Testis (tissue), 5 donors: Measurements from ENCODE around the genes UPK1A, LIN37, PRODH2, KIRREL2 and THAP8.

GRCh38 chr19:35109399-35110068 lies 6.1 kb upstream of the FXYD3 start:
- PRO-cap, 3 experiments, result no peak in any of the 3 experiments
- RAMPAGE, long total RNA, 2 experiments, result no peak in any of the 2 experiments
- RRBS, result 71% methylated on average over 4 of the region's 22 CpGs

DNA sequence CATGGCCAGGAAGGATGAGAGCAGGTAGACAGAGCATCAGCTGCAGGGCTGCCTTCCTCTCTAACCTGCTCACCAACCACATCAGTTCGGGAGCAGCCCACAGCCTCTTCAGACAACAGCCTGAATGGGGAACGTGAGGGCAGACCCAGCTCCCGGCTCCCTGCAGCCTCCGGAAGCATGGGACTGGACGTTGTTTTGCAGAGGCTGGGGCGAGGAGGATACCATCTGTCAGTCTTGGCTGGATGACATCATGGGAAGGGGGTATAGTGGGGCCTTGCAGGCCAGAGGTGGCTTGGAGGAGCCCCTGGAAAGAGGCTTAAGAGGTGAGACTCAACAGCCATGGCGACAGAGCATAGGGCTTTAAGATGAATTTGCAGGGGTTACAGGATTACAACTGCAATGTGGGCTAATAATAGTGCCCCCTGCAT lies 1.4 kb downstream of the FXYD3 start:
- PRO-cap, 3 experiments, result no peak in any of the 3 experiments
- RAMPAGE, long total RNA, 2 experiments, result no peak in any of the 2 experiments
- RRBS, result no CpG with 5 or more reads among the region's 7 CpGs

GRCh38 chr19:35135628-35136088 lies 799 bp upstream of the LGI4 start:
- PRO-cap, 3 experiments, result no peak in any of the 3 experiments
- RAMPAGE, long total RNA, 2 experiments, result no peak in any of the 2 experiments
- RRBS, result no CpG with 5 or more reads among the region's 4 CpGs

- PRO-cap, 3 experiments, result peak in 3 of 3 experiments; most common plus-strand start chr19:35268578 (in 2); most common minus-strand start chr19:35268423 (in 1)
- RAMPAGE, long total RNA, 2 experiments, result no peak in any of the 2 experiments
- RRBS, result under 1% methylated on average over 17 of the region's 76 CpGs
These were observed 417 bp upstream of the USF2 start for GRCh38 chr19:35268318-35268771.

DNA sequence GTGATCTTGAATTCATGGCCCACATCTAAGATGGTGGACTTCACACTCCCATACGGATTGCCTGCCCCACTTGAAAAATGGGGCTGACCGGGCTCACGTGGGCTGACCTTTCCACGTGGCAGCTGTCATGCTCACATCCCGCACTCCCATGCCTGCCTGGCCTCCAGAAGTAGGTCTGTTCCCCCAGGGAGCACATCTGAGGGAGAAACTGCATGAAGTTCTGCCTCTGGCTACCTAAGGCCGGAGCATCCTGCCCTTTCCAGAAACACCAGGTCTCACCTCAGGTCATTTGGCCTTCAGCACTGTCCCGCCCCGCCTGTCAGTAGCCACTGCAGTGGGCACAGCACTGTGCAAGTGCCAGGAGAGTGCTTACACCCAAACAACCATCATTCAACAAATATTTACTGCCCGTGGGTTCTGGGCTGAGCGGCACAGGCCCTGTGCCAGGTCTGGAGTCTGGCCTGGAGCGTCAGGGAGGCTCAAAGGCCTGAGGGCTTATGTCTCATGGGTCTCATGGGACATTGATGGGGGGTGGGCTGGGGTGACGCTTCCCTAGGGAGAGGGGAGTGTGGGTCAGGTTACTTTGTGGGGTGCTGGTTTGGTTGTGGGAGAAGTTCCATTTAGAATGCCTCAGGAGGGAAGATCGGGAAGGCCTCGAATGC lies 2.7 kb downstream of the USF2 start:
- PRO-cap, 3 experiments, result no peak in any of the 3 experiments
- RAMPAGE, long total RNA, 2 experiments, result no peak in any of the 2 experiments
- RRBS, result 96% methylated on average over 1 of the region's 14 CpGs

DNA sequence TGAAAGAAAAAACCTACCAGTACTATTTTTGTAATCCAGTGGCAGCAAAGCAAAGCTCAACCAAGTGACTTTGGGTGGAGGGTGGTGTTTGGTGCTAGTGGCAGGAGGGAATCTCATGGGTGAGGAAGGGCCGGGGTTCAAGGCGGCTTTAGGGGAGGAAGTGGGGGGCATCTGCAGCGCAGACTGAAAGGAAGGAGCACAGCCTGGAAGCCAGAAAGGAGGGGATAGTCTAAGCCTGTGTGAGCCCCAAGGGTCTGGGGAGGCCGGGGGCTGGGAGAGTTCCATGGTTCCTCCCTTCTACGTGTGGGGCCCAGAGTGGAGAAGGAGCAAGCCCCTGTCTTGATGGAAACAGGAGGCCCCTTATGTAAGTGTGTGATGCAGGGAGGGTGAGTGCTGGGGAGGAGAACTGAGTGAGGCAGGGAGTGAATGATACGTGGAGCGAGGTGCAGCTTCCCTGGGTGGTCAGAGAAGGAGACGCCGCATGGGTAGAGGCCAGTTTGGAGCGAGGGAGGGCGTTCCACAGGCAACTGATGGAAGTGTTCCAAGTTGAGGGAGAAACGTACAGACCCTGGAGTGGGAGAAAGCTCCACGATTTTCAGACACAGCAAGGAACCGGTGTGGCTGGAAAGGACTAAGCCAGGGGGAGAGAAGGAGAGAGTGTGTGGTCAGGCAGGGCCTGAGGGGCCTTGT lies 15.9 kb downstream of the MAG start:
- PRO-cap, 3 experiments, result no peak in any of the 3 experiments
- RAMPAGE, long total RNA, 2 experiments, result no peak in any of the 2 experiments
- RRBS, result 95% methylated on average over 2 of the region's 14 CpGs

GRCh38 chr19:35447471-35447662 lies 690 bp upstream of the FFAR2 start:
- PRO-cap, 3 experiments, result no peak in any of the 3 experiments
- RAMPAGE, long total RNA, 2 experiments, result no peak in any of the 2 experiments
- RRBS, result no CpG with 5 or more reads among the region's 3 CpGs

DNA sequence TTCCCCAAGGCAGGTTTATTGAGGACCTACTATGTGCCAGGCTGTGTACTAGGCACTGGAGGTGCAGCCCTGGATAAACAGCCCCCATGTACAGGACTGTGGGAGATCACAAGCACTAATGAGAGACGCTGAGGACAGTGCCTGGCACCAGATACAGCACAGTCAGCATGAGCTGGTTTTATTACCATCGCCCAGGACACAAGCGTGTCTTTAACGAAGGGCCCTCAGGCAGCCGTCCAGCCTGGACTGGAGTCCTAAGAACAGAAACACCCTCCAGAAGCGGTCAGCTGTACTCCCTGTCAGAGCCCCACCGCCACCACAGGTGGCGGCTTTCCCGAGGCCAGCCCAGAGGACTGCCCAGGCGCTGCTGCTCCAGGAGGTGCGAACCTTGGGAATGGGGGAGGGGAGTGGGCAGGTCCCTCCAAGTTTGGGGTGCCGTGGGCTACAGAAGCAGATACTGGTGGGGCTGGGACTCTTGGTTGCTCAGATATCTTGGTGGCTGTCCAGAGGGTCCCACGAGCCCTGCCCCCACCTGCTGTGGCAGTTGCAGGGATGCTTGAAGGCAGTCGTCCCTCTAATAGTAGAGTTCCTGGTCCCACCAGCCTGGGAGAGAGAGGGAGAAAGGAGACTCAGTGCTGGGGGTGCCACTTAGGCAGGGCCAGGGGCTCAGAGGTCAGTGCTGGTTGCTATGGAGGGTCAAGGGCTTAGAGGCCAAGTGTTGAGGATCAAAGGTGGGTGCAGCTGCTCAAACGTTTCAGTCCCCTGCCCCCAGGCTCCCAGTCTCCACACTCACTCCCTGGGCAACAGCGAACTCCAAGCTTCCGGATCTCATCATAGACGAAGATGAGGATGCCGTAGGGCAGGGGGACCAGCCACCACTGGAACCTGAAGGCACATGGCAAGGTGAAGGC lies 4.9 kb downstream of the TMEM147 start:
- PRO-cap, 3 experiments, result no peak in any of the 3 experiments
- RAMPAGE, long total RNA, 2 experiments, result no peak in any of the 2 experiments
- RRBS, result no CpG with 5 or more reads among the region's 19 CpGs

DNA sequence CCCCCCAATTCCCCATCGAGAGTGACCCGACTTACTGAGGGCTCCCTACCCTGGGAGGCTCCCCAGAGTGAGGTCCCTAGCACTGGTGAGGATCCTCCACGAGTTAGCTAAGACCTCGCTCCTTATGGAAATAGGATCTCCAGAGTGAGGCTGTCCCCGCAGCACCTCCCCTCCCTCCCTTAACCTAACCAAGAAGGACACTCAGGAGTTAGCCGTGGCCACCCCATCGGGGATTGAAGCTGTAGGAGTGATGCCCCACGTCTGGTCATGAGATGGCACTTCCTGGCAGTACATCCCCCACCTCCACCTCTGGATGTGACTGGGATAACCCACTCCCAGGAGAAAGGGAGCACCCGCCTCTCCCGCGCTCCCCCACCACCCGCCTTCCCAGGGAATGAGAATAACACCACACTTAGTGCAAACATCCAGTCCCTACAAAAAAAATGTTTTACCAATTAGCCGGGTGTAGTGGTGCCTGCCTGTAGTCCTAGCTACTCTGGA lies 496 bp downstream of the HAUS5 start:
- PRO-cap, 3 experiments, result no peak in any of the 3 experiments
- RAMPAGE, long total RNA, 2 experiments, result no peak in any of the 2 experiments
- RRBS, result no CpG with 5 or more reads among the region's 13 CpGs

GRCh38 chr19:35666108-35666701 lies at the start of gene UPK1A:
Gene UPK1A (plus strand): TSS chr19:35666517.
- PRO-cap, 3 experiments, result no peak in any of the 3 experiments
- RAMPAGE, long total RNA, 2 experiments, result no peak in any of the 2 experiments
- RRBS, result no CpG with 5 or more reads among the region's 12 CpGs

GRCh38 chr19:35718167-35719184 lies 673 bp downstream of the KMT2B start:
- PRO-cap, 3 experiments, result peak in 2 of 3 experiments; most common plus-strand start chr19:35718442 (in 1); most common minus-strand start chr19:35718443 (in 2)
- RAMPAGE, long total RNA, 2 experiments, result no peak in any of the 2 experiments
- RRBS, result 1% methylated on average over 27 of the region's 73 CpGs

- PRO-cap, 3 experiments, result no peak in any of the 3 experiments
- RAMPAGE, long total RNA, 2 experiments, result no peak in any of the 2 experiments
- RRBS, result 77% methylated on average over 2 of the region's 26 CpGs
These were observed 3.5 kb downstream of the KMT2B start for GRCh38 chr19:35721171-35721867.

DNA sequence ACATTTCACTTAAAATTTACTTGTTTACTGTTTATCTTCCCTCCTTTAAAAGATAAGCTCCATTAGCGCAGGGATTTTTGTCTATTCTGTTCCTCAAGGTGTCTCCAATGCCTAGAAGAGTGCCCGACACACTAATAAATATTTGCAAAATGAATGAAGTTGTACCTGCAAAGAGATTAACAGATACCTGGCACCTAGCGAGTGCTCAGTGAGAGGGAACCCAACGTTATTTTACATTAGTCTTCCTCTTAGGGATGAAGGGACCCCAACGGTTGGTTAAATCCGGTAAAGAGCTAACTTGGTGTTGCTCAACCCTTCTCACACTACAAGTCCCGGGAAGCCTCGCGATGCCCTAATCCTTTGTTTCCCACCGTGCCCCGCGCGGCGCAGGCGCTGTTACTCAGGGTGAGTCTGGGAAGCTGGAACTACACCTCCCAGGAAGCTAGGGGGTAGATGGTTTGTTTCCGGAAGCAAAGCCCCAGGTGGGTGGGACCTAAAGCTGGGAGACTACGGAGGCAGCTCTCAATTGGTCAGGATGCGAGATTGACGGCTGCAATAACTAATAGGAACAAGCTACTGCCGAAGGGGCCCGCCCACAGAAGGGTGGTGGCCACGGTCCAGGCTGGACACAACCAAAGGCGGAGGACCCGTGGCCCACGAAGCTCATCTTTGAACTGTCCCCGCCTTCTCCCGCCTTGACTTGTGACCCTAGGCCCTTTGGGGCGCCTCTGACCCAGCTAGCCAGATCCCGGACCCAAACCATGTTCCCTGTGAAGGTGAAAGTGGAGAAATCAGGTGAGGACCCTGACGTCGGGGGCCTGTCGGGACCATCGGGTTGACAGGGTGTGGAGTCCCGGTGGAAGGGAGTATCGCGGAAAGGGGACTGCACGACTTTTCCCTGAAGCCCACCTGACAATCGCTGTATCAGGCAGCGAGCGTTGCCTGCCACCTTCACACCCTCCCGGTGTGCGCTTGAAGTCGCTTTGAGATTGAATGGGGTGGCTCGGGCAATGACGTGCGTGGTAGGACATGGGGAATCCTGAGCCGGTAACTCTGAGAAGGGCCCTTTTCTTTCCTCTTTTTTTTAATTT lies at the start of gene LIN37:
TSS of gene LIN37 (plus strand) at position 613 of the 1,091 bp plus-strand sequence.
- PRO-cap, 3 experiments, result peak in 3 of 3 experiments; most common plus-strand start position 635 of the sequence (in 3); most common minus-strand start position 325 of the sequence (in 3)
- RAMPAGE, long total RNA, 2 experiments, result start-site peak on the plus strand in 2 of 2 experiments, centred at positions 606 to 617 of the sequence, 120 to 240 reads per replicate; start-site peak on the minus strand in 2 of 2 experiments, centred at positions 332 to 353 of the sequence, 76 to 87 reads per replicate
- RRBS, result 2% methylated on average over 15 of the region's 47 CpGs

GRCh38 chr19:35812691-35813089 lies at the start of gene PRODH2:
Gene PRODH2 (minus strand): TSS chr19:35812845.
- PRO-cap, 3 experiments, result no peak in any of the 3 experiments
- RAMPAGE, long total RNA, 2 experiments, result no peak in any of the 2 experiments
- RRBS, result 80% methylated on average over 1 of the region's 6 CpGs

- PRO-cap, 3 experiments, result no peak in any of the 3 experiments
- RAMPAGE, long total RNA, 2 experiments, result start-site peak on the plus strand in 1 of 2 experiments, at chr19:35856808-35856965 at its widest, 5 reads per replicate
- RRBS, result under 1% methylated on average over 12 of the region's 57 CpGs
These were observed at the start of gene KIRREL2 for GRCh38 chr19:35856592-35857643. Gene KIRREL2 (plus strand): TSS chr19:35856911.

- PRO-cap, 3 experiments, result peak in 1 of 3 experiments; most common minus-strand start chr19:35898513 (in 1)
- RAMPAGE, long total RNA, 2 experiments, result no peak in any of the 2 experiments
- RRBS, result no CpG with 5 or more reads among the region's 5 CpGs
These were observed 4.1 kb upstream of the HCST start for GRCh38 chr19:35898218-35898582.

- PRO-cap, 3 experiments, result no peak in any of the 3 experiments
- RAMPAGE, long total RNA, 2 experiments, result no peak in any of the 2 experiments
- RRBS, result no CpG with 5 or more reads among the region's 11 CpGs
These were observed 967 bp downstream of the LRFN3 start for GRCh38 chr19:35937050-35937632.

DNA sequence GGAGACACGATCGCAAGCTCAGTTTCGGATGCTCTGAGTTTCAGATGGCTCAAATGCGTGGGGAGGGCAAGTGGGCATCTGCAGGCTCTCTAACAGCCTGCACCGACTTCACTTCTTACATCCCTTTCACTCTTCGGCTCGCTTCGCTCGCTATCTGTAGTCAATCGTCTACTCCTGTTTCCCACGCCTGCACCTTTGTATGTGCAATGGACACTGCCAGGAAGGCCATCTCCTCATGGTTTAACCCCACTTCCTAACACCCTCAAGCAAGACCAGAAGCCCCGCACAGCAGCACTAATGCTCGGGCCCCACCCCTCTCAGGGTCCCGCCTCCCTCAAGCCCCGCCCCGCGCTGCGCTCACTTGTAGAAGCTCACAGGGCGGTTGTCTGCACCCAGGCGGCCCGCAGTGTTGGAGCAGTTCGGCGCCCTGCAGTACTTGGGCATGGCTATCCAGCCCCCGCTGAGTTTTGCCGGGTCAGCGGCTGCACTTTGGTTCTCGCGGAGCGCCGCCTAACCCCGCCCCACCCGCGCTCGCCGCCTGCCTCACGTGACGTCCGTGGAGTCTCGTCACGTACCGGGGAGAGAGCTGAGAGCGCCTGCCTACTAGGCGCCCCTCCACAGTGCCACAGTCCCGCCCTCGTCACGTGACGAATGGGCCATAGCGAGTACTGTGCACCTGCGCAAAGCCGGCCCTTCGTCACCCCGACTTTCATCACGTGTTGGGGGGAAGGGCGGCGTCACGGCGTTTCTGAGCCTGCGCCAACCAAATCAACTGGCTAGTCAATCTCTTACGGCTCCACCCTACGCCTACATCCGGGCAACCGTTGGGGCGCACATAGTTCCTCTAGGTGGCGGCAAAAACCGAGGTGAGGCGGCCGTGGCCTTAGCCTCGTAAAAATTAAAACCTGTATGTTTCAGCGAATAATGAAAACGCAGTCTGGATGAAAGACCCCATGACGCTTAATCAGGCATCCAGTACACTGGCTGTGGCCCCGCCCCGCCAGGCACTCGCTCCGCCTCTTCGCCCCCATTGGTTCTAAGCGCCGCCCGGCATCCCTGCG lies at the start of gene THAP8:
TSS of gene THAP8 (minus strand) at position 512 of the 1,061 bp plus-strand sequence.
- PRO-cap, 3 experiments, result peak in 3 of 3 experiments; most common plus-strand start position 406 of the sequence (in 3); most common minus-strand start position 296 of the sequence (in 2)
- RAMPAGE, long total RNA, 2 experiments, result start-site peak on the minus strand in 2 of 2 experiments, centred at positions 506 to 986 of the sequence, 18 to 365 reads per replicate
- RRBS, result 1% methylated on average over 19 of the region's 80 CpGs

- PRO-cap, 3 experiments, result peak in 3 of 3 experiments; most common plus-strand start chr19:36140946 (in 1); most common minus-strand start chr19:36141209 (in 2)
- RAMPAGE, long total RNA, 2 experiments, result start-site peak on the plus strand in 2 of 2 experiments, at chr19:36141153-36141867 at its widest, 22 to 597 reads per replicate
- RRBS, result no CpG with 5 or more reads among the region's 55 CpGs
These were observed 1.2 kb downstream of the CAPNS1 start for GRCh38 chr19:36140695-36141831.

DNA sequence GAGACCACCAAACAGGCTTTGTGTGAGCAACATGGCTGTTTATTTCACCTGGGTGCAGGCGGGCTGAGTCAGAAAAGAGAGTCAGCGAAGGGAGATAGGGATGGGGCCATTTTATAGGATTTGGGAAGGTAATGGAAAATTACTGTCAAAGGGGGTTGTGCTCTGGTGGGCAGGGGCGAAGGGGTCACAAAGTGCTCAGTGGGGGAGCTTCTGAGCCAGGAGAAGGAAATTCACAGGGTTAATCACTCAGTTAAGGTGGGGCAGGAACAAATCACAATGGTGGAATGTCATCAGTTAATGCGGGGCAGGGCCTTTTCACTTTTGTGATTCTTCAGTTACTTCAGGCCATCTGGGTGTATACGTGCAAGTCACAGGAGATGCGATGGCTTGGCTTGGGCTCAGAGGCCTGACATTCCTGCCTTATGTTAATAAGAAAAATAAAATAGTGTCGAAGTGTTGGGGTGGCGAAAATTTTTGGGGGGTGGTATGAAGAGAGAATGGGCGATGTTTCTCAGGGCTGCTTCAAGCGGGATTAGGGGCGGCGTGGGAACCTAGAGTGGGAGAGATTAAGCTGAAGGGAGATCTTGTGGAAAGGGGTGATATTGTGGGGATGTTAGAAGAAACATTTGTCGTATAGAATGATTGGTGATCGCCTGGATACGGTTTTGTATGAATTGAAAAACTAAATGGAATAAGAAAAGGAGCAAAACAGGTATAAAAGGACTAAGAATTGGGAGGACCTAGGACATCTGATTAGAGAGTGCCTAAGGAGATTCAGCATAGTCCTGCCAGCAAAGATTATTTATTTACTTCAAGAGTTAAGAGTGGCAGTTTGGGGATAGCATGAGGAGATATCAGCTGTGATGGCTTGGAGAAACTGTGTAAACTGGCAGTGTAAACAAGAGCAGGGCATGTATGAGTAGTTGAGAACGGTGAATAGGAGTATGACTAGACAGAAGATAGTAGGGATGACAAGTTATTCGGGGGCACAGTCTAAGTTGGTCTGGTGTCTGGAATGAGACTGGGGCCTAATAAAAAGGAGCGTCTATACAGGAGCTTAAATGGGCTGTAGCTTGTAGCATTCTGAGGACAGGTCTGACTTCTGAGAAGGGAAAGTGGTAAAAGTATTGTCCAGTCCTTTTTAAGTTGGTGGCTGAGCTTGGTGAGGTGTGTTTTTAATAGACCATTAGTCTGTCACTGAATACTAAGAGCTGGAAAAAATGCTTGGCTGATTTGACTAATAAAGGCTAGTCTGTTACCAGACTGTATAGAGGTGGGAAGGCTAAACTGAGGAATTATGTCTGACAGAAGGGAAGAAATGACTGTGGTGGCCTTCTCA lies 3.7 kb upstream of the COX7A1 start:
- PRO-cap, 3 experiments, result no peak in any of the 3 experiments
- RAMPAGE, long total RNA, 2 experiments, result no peak in any of the 2 experiments
- RRBS, result no CpG with 5 or more reads among the region's 18 CpGs